Gastroesophageal sphincter (tissue), 4 donors: ENCODE measurements around a stretch of chr1.

DNA sequence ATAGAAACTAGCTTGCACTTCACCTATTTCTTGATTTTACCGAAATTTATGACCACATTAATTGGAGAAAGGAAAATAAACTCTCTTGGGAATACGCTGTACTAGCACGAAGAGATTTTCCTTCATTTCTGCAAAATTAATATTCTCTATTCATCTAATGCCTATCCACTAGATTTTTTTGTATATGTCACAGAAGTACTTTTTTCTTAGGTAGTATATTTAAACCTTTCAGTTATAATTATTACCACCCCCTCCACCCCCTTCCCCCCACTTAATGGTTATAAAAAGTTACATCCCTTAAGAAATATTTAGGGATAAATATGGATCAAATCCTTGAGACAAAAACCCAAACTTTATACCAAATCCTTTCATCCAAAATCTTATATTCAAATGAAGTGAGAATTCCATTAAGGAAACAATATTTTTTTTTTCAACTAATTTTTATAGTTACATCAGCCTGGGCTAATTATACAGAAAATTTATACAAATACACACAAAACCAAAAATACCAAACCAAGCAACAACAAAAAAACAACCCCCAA lies 38.1 kb downstream of the TRMT1L start:
- PRO-cap = no peak
- RAMPAGE, long total RNA, 4 experiments = no peak in any of the 4 experiments

GRCh38 chr1:185155757-185156575 lies 787 bp downstream of the TRMT1L start:
- PRO-cap = unidirectional peak, plus-strand start at chr1:185156500
- RAMPAGE, long total RNA, 4 experiments = no peak in any of the 4 experiments

GRCh38 chr1:185174350-185175129 lies 17.6 kb downstream of the SWT1 start:
- PRO-cap = no peak
- RAMPAGE, long total RNA, 4 experiments = no peak in any of the 4 experiments

DNA sequence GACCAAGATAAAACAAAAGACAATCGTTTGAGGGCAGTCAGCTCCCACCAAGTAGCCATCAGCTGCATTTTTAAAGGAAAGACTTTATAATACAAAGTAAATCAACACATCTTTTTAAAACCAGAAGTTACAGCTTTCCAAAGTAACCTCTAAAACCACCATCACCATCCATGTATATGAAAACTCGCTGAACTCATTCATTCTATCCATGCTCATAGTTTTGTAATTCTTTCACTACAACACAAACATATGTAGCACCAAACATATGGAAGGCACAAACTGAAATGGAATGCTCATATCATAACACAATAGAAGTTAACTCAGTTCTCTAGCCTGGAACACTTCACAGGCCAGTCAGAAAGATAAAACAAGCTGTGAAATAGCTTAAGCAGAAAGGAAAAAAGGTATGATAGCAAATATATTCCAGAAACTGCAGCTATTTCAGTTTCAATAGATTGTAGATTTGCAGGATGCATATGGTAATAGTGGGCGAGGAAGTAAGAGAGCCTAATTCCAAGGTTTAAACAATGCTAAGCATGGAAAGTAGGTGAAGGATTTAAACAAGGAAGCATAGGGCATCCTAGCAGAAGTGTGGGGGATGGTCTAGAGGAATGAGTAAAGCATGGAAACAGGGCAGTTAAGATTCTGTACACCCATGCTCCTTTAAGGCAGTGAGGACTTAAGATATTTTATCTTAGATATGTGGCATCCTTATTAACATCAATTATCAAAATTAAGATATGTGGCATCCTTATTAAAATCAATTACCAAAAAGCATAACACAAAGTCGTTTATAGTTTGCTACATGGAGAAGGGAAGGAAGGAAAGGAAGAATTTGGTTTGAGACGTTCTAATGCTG lies 2.8 kb downstream of the IVNS1ABP start:
- PRO-cap = no peak
- RAMPAGE, long total RNA, 4 experiments = no peak in any of the 4 experiments

DNA sequence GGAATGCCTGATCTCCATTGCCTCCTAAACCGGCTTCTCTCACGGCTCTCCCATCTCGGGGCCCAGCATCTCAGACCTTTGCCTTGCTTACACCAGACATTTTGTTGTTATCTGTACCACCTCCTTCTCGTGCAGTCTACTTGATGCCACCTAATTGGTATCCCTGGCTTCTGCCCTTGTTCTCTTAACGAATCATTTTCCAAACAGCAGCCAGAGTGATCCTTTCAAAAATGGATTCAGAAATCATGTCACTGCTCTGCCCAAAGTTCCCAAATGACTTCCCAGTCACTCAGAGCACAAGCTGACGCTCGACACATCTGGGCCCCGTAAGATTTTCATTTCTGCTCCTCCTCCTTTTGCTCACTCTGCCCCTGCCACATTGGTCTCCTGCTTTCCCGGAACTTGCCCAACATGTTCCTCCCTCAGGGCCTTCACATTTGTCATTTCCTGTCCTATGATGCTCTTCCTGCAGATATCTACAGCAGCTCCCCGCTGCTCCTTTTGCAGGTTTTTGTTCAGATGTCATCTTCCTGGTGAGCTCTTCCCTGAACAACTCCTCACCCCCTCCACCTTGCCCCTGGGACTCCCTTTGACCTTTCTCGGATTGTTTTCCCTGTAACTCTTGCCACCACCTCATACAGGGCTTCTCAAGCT lies 58.4 kb upstream of the IVNS1ABP start:
- PRO-cap = bidirectional peak, plus-strand start at position 525 of the sequence, minus-strand start at position 271 of the sequence
- RAMPAGE, long total RNA, 4 experiments = no peak in any of the 4 experiments

DNA sequence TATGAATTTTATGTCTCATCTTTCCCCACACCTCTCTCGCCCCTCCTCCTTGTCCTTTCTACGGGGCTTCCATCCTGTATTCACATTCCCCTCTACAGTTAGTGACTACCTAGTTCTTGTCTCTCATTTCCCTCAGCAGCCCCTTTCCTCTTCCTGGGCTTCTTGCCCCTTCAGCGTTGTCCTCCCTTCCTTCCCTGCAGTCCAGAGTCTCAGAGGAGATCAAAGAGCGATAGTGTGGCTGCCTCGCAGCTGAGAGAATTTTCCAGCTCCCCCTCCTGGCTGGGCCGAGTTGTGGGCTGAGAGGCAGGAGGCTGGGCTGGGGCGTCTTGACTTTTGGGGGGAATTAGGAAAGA lies 513 bp upstream of the HMCN1 start:
- PRO-cap = no peak
- RAMPAGE, long total RNA, 4 experiments = no peak in any of the 4 experiments

GRCh38 chr1:186351768-186352340 lies 23.2 kb downstream of the TPR start:
- PRO-cap = no peak
- RAMPAGE, long total RNA, 4 experiments = no peak in any of the 4 experiments

DNA sequence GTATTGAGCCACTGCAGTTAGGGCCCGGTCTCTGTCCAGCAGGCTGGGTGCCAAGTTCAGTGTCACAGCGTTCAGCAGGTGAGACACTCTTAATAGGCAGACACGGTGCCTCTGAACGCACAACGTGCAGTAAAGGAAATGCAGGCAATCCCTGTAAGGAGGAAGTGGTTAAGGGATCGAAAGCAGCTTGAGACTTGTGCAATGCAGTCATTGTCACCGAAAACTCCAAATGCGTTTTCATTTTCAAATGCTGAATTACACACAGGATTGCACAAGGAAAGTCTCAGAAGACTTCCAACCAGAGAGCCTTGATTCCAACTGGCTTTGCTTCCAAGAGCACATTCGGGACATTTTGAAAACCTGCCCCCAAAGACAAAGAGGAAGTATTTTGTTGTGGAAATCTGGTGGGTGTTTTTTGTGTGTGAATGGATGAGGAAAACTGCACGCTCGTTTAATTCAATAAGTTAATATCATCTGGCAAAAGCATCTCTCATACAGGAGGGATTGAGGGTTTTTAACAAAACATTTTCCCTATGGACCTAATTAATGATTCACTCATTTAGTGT lies 61.7 kb downstream of the PTGS2 start:
- PRO-cap = no peak
- RAMPAGE, long total RNA, 4 experiments = no peak in any of the 4 experiments

- PRO-cap = no peak
- RAMPAGE, long total RNA, 4 experiments = no peak in any of the 4 experiments
These were observed 51.6 kb upstream of the PTGS2 start for GRCh38 chr1:186731879-186732109.

DNA sequence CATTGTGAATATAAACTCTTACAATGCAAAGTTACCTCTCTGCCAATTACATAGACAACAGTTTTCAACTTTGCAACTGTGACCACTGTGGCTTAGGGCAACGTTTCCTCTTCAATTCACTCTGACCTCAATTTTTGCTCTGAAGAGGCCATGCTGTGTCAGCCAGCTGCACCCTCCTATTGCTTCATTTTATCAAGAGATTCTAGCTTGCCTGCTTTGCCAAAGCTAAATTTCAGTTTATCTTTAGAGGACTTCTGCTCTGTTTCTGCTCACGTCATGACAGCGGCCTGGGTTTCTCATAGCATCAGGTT lies 154.5 kb downstream of the PLA2G4A start:
- PRO-cap = no peak
- RAMPAGE, long total RNA, 4 experiments = no peak in any of the 4 experiments

DNA sequence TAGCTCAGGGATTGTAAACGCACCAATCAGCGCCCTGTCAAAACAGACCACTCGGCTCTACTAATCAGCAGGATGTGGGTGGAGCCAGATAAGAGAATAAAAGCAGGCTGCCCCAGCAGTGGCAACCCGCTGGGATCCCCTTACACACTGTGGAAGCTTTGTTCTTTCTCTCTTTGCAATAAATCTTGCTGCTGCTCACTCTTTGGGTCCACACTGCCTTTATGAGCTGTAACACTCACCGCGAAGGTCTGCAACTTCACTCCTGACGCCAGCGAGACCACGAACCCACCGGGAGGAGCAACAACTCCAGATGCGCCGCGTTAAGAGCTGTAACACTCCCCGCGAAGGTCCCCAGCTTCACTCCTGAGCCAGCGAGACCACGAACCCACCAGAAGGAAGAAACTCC lies 425.8 kb upstream of the RGS18 start:
- PRO-cap = no peak
- RAMPAGE, long total RNA, 4 experiments = no peak in any of the 4 experiments

GRCh38 chr1:192520001-192520502 lies 55.5 kb upstream of the RGS1 start:
- PRO-cap = no peak
- RAMPAGE, long total RNA, 4 experiments = no peak in any of the 4 experiments

- PRO-cap = no peak
- RAMPAGE, long total RNA, 4 experiments = no peak in any of the 4 experiments
These were observed 158 bp downstream of the RGS2 start for GRCh38 chr1:192809123-192809271.

DNA sequence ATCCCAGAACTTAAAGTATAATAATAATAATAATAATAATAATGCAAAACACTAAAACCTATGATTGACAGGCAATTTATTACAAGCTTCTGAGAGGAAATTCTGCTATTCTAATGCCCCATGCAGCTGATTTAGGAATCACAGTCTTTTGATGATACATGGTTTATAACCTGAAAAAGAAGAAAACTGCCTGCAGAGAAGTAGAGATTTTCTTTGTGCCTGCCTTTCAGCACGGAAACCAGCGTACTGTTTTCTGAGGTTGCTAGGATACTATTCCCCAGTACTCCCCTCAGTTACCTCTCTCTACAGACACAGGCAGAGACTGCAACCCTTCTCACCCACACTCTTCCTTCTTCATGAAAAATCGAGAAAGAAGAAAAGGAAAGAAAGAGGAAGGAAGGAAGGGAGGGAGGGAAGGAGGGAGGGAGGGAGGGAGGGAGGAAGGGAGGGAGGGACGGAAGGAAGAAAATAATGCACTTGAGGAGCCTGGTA lies 21.7 kb downstream of the RGS2 start:
- PRO-cap = no peak
- RAMPAGE, long total RNA, 4 experiments = no peak in any of the 4 experiments

GRCh38 chr1:192895258-192895824 lies 86.5 kb downstream of the RGS2 start:
- PRO-cap = no peak
- RAMPAGE, long total RNA, 4 experiments = no peak in any of the 4 experiments

- PRO-cap = no peak
- RAMPAGE, long total RNA, 4 experiments = no peak in any of the 4 experiments
These were observed 122.6 kb downstream of the UCHL5 start for GRCh38 chr1:192936452-192937100.

- PRO-cap = no peak
- RAMPAGE, long total RNA, 4 experiments = no peak in any of the 4 experiments
These were observed 713 bp upstream of the GLRX2 start for GRCh38 chr1:193105890-193106363.

DNA sequence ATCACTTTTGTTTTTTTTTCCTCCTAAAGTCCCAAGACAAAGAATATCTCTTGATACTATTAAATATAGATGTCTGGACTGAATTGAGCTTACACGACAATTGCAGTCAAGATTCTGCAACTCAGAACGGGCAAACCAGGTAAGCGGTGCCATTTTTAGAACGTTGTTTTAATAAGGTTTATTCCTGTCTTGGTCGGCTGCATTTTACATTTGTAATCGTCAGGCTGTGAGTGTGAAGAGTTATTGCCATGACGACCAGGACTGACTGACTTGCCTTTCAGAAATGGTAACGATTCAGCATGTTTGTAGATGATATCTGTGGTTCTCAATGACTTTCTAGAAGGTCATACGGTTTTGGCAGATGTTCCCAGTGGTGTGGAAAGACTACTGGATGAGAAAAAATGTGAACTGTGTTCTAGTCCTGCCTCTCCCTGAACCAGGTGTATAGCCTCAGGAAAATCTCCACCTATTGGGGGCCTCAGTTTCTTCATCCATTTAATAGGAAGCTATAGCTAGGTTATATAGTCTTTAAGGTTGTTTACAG lies 271.3 kb upstream of the B3GALT2 start:
- PRO-cap = no peak
- RAMPAGE, long total RNA, 4 experiments = no peak in any of the 4 experiments

DNA sequence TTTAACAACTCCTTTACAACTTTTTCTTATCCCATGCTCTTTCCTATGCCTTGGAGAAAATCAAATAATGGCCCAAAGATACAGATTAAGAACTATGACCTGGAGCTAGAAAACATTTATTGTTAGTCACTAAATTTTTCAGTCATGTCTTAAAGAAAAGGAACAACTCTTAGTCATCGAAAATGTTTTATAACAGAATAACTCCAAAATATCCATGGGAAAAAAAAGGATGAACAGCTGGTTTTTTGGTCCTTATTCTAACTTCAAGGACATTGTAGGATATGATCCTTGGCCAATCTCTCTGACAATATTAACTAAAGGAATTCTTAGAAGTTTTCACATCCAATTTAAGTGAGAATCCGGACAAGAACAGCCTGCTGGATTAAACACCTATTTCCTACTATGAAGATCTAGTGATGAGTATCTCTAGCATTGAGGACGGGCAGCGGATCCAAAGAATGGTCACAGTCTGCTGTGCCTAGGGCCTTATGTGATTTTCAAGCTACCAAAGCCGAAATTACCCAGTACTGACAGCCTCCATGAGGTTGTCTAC lies 1696.7 kb downstream of the KCNT2 start:
- PRO-cap = no peak
- RAMPAGE, long total RNA, 4 experiments = no peak in any of the 4 experiments

- PRO-cap = no peak
- RAMPAGE, long total RNA, 4 experiments = no peak in any of the 4 experiments
These were observed 157.7 kb downstream of the KCNT2 start for GRCh38 chr1:196450362-196451142.